Epidermal melanocyte (primary cell): ENCODE measurements around a stretch of chr19.

GRCh38 chr19:13103240-13103399, 462 bp upstream of the LYL1 start:
- RRBS: 44% methylated on average over 1 of the region's 1 CpG

GRCh38 chr19:13150996-13151876, 1.0 kb downstream of the IER2 start:
- RRBS: 7% methylated on average over 12 of the region's 55 CpGs

- RRBS: 2% methylated on average over 9 of the region's 51 CpGs
These were observed 1.8 kb downstream of the IER2 start for GRCh38 chr19:13151877-13152453.

DNA sequence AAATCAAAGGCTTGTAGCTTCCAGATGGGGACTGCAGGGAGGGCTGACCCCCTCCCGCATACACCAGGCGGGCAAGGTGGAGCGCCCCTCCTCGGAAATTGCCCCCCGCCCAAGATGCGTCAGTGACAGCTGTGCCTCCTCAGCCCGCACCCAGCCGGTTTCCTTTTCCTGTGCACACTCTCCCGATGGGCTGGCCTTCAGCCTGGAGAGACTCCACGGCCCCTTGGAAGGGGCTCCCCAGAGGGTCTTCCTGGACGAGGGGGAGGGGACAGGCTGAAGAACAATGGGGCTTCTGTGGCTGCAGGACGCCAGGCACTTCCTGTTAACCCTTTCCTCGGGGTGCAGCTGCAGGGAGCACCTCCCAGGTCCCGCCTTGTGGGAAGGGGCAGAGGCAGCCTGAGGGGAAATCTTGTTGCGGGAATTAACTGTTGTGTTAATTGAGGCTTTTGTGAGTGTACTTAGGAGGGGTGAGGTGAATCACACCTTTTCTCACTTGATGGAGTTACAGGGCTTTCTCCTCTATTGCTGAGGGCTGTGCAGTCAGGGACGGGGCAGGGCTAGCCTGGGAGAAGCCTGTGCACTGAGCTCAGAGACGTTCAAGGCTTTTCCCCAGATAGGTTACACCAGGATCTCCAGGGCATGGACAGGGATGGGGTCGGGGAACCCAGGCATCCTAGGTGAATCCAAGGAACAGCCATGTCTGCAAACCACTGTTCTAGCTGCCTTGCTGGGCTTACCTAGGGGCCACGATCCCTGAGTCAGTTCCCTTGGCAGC, 14.3 kb downstream of the IER2 start:
- RRBS: no CpG with 5 or more reads among the region's 19 CpGs

- RRBS: no CpG with 5 or more reads among the region's 7 CpGs
These were observed 23.5 kb downstream of the IER2 start for GRCh38 chr19:13173789-13174096.

DNA sequence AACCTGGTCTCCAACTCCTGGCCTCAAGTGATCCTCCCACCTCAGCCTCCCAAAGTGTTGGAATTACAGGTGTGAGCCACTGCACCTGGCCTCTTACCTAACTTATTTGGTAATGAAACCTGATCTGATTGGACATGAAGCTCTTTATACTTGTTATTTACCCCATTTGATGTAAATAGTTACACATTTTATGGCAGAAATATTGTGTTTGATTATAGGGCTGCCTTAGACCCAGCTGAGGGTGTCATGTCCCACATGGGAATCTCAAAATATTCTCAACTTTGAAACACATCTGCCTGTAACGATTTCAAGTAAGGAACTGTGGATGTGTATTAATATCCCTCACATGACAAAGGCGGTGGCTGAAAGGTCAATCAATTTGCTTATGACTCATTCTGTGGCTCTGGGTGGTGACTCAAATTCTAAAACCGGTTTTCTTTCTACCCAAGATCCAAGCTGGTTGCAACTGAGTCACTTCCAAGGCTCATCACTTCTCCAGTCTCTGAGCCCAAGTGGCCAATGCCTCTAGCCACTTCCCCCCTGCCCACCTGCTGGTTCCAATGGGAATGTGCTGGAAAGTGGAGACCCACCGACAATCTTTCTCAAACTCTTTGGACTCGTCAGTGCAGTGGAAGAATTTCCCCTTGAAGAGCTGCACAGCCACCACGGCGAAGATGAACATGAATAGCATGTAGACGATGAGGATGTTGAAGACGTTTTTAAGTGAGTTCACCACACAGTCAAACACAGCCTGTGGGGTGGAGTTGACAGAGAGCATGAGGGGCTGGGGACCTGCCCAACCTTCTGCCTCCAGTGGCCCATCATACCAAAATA, 110.9 kb downstream of the IER2 start:
- RRBS: no CpG with 5 or more reads among the region's 9 CpGs

GRCh38 chr19:13459143-13459735, 47.0 kb downstream of the CACNA1A start:
- RRBS: no CpG with 5 or more reads among the region's 13 CpGs

DNA sequence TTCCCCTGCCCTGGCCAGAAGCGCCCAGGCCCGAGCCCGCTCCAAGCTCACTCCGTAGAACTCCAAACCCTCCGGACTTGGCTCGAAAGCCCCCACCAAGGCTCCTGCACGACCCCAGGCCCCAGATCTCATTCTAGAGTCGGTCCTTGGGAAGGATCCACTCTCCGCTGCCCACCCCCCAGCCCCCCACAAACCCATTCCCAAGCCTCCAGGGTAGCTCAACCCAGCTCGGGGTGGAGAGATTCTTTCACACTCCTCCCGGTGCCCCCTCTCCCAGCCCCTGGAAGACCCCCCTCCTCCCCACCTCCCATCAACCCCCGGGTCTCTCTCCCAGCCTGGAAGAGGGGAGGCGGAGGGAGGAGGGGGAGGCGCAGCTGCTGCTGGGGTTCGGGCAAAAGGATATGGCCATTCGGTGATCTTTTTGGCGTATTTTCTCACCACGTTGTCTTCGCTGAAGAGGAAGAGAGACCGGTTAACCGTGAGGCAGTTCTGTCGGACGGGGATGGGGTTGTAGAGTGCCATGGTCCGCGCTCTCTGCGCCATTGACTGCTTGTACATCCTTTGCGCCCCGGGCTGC, 662 bp downstream of the CACNA1A start:
- RRBS: 21% methylated on average over 9 of the region's 28 CpGs

DNA sequence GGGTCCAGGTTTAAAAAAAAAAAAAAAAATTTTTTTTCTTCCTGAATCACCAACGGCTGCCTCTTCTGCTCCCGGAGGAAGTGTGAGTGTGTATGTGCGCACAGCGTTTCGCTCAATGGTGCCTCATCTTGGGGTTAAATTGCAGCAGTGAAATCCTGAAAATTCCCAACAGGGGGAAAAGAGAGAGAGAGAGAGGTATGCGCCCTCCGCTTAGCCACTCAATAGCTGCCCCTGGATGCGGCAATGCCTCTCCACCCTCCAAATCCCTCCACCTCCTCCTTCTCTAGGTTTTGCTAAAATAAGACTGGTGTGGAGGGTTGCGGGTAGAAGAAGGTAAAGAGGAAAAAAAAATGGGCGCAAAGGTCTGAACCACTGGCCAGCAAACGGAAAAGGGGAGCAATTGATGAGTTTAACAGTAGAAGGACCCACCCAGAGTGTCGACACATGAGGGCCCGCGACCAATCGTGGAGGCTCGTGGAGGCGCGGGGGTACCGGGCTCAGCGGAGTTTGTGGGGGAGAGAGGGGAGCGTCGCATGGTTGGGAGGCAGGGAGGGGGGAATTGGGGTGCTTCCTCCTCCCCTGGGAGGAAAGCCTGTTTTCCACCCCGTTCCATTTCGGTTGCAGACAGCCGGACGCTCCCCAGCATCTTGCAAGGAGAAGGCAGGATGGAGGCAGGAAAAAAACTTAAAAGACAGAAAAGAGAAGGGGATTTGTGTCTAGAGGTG, 935 bp upstream of the CACNA1A start:
- RRBS: no CpG with 5 or more reads among the region's 26 CpGs

DNA sequence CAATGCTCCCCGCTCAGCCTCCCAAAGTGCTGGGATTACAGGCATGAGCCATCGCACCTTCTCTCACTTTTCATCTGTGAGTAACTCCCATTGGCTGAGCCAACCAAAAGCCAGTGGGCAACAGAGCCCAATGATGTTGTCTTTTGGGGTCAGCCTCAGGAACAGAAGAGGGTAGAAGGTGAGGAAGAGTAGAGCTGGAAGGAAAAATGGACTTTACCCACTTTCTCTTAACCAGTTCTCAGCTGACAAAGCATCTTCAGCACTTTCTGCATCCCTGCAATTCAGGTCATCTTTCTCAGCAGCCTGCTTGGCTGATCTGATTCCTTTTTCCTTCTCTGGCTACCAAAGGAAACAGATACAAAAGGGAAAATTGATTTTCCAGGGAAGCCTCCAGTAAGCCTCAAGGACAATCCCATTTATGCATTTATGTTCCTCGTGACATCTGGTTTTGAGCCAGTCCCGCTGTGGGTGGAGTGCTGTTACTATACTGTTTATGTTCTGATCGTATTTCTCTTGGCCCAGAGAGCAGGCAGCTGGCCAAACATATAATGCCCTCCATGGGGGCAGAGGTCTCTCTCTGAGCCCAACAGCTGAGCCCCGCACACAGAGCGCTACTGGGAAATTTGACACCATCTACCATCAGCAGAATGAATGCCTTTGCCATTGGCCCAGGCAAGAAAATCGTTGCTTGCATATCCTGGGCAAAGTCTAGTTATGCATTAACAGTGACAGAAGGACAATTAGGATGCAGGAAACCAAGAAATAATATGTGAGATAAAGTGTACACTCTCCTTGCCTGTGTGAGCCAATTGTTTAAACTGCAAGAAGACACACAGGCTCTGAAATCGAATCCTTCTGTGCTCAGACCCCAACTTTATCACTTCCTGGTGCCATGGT, 114.7 kb upstream of the YJU2B start:
- RRBS: no CpG with 5 or more reads among the region's 9 CpGs

DNA sequence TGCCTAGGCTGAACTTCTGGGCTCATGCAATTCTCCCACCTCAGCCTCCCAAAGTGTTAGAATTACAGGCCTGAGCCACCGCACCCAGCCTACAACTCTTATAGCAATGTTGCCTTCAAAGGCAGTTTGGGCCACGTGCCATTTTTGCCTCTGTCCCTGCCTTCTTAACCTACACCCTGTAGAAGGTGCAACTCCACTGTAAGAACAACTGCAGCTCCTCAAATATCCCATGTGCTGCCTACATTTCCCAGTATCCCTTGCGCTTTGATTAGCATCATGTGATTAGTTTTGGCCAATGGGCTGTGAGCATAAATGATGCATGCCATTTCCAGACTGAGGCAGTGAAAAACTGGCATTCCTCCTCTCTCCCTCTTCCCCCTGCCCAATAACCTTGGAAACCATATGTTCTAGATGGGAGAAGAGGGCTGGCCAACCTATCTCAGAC, 58.6 kb upstream of the YJU2B start:
- RRBS: no CpG with 5 or more reads among the region's 3 CpGs

DNA sequence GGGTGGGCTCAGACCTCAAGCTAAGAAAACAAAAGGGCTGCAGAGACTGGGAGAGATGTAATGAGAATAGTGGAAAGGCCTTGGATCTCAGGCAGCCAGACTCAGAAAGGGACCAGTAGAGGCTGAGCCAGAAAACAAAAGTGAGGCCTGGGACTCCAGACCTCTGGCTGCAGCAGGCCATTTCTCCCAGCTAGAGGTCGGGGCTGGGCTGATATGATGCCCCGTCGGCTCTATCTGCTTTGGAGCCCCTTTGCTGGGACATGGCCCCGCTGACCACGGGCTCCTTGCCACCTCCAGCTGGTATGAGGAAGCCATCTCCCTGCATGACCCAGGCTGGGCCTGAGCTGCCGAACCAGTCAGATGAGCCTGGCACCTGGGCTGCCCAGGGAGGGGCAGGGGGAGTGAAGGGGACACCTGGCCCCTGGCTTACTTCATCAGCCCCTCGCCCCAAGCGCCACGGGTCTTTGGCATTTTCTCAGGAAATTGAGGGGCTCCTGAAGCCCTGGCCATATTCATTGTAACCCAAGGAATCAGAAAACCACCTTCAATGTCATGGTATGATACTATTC, 7.7 kb downstream of the ZSWIM4 start:
- RRBS: no CpG with 5 or more reads among the region's 9 CpGs

DNA sequence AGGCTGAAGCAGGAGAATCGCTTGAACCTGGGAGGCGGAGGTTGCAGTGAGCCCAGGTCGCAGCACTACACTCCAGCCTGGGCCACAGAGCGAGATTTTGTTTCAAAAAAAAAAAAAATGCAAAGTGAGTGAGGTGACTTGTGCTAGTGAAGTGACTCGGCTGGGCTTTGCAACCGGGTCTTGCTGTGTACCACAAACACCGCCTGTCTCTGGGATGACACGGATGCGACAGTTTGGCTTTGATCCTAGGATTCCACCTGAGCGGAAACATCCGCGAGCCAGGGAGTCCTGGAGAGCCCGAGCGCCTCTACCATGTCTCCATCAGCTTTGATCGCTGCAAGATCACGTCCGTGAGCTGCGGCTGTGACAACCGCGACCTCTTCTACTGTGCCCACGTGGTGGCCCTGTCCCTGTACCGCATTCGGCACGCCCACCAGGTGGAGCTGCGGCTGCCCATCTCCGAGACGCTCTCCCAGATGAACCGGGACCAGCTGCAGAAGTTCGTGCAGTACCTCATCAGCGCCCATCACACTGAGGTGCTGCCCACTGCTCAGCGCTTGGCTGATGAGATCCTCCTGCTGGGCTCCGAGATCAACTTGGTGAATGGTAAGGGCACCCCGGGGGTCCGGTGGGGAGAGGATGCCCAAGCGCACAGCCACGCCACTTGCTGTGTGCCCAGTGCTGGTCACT, 9.4 kb downstream of the ZSWIM4 start:
- RRBS: 83% methylated on average over 2 of the region's 36 CpGs

- RRBS: no CpG with 5 or more reads among the region's 10 CpGs
These were observed 38.7 kb upstream of the NANOS3 start for GRCh38 chr19:13838212-13838702.

- RRBS: no CpG with 5 or more reads among the region's 3 CpGs
These were observed 30.6 kb upstream of the NANOS3 start for GRCh38 chr19:13846452-13846566.

DNA sequence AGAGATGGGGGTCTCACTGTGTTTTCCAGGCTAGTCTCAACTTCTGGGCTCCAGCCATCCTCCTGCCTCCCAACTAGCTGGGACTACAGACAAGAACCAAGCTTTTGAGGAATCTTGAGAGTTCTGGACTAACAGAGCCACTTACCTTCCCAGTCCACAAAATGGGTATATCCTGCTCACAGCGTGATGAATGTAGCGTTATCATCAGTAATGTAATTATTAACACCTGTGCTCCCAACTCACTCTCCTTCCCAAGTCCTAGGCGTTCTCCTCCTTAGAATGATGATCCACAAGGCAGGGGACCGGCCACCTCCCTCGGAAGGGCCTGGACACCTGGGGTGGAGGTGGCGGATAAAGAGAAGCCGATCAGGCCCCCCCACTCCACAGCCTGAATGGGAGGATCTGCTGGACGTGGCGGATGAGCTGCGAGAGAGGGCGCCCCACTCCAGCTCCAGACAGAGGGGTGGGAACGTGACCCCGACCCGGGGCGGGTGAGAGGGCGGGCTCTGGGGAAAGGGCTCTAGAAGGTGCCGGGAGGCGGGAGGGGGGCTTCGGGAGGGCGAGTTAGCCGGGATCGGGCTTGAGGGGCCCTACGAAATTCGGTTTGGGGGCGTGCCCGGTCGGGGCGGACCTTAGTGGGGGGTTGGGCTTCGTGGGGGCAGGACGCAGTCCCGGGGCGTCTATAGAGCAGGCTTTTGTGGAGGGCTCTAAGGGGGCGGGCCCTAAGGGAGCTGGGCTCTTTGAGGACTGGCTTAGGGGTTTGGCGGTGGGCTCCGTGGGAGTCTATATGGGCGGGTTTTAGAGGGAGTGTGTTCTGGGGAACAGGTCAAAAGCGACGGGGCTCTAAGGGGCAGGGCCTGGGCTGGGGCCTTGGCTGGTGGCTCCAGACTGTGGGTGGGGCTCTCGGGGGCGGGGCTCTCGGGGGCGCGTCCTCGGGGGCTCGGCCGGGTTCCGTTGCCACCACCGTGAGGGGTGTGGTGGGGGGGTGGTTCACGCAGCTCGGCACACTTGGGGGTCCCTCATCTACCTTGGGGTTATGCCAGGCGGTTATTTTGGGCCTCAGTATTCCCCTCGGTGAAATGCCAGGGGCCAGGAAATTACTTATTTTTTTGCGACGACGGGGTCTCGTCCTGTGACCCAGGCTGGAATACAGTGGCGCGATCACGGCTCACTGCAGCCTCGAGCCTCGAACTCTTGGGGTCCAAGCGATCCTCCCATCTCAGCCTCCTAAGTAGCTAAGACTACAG, 4.1 kb upstream of the NANOS3 start:
- RRBS: 11% methylated on average over 18 of the region's 62 CpGs

DNA sequence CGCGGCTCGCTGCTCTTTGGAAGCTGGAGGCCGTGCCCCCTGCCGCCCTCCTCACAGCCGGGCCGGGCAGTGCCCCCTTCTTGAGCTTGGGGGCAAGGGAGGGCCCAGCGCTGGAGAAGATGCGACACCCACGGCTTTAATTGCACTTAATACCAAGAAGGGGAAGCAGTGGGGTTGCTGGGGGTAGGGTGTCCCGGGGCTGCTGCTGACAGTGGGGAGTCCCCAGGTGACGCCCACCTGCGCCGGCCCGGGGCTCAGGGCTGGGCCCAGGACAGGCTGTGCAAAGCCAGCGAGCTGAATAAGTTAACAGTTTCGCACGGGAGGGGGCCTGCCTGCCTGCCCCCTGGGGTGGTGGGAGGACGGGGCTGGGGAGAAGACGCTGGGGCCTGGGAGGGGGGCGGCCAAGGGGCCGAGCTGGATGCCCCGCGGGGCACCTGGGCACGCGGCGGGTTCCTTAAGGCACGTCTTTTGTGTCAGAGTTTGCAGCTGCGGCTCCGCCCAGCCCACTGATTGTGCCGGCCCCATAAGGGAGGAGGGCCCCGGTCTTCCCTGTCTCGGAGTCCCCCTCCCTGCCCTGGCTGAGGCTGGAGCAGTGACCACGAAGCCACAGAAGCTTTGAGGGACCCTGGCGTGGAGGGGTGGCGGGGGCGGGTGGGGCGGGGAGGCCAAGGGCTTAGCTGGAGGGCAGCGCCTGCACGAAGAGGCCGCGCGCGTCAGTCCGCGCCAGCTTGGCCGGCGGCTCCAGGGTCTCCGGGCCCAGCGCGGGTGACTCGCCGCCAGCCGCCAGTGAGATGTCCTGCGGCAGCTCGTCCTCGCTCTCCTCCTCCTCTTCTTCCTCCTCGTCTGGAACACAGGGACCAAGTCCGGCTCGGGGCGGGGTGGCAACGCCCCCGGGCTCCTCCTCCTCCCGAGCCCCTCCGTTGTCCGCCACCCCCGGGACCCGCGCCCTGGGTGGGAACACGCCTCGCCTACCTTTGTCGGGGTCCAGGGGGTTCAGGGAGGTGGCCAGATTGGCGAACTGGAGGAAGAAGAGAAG, 10.0 kb downstream of the DCAF15 start:
- RRBS: 72% methylated on average over 15 of the region's 73 CpGs

DNA sequence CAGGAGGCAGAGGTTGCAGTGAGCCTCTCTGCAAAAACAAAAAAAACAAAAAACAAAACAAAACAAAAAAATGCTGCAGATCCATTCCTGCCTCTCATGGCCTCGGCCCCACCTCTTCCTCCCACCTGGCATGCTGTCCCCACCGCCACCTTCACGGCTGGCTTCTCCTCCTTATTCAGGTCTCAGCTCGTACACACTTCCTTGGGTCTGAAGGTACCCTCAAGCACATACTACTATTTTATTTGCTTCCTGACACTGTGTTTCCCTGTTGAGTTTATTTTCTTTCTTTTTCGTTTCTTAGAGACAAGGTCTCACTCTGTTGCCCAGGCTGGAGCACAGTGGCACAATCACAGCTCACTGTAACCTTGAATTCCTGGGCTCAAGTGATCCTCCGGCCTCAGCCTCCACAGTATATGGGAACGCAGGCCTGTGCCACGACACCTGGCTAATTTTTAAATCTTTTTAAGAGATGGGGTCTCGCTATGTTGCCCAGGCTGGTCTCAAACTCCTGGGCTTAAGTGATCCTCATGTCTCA, 5.0 kb downstream of the RFX1 start:
- RRBS: no CpG with 5 or more reads among the region's 9 CpGs

DNA sequence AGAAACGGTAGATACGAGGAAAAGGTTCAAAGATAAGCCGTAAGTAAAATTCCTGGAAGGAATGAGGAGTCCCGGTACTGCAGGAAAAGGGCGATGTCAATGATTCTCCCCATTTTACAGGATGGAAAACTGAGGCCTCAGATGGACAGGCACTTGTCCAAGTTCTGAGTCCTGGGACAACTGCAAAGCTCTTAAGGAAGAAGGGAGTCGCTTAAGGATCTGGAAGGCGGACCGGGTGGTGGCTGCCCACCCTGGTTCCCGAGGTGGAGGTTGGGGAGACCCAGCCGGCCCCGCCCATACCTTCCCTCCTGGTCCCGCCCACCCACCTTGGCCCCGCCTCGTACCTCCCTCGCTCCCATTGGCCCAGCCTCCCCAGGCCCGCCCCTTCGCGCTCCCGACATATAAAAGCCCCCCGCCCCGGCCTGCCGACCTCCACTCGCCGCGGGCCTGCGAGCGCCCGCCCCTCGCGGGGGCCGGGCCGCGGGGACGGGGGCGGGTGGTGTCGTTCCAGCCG, 627 bp downstream of the RFX1 start:
- RRBS: 5% methylated on average over 20 of the region's 37 CpGs

- RRBS: 98% methylated on average over 4 of the region's 10 CpGs
These were observed 9.3 kb downstream of the ASF1B start for GRCh38 chr19:14127003-14127564.